SK-N-DZ (cell line): ENCODE results near the genes CBY3 and MAML1.

GRCh38 chr5:177607256-177608263 lies 7.6 kb downstream of the B4GALT7 start:
RAMPAGE:
- cytosol, long total RNA: no peak
- nucleus, long total RNA: no peak

RAMPAGE:
- cytosol, long total RNA: no peak
- nucleus, long total RNA: no peak
Observed at GRCh38 chr5:177939183-177940129, 56.6 kb downstream of the PROP1 start.

GRCh38 chr5:178077922-178078852 lies 35.1 kb upstream of the N4BP3 start:
RAMPAGE:
- cytosol, long total RNA: no peak
- nucleus, long total RNA: no peak

RAMPAGE:
- cytosol, long total RNA: no peak
- nucleus, long total RNA: no peak
Observed at GRCh38 chr5:178090965-178091424, 22.3 kb upstream of the N4BP3 start.

DNA sequence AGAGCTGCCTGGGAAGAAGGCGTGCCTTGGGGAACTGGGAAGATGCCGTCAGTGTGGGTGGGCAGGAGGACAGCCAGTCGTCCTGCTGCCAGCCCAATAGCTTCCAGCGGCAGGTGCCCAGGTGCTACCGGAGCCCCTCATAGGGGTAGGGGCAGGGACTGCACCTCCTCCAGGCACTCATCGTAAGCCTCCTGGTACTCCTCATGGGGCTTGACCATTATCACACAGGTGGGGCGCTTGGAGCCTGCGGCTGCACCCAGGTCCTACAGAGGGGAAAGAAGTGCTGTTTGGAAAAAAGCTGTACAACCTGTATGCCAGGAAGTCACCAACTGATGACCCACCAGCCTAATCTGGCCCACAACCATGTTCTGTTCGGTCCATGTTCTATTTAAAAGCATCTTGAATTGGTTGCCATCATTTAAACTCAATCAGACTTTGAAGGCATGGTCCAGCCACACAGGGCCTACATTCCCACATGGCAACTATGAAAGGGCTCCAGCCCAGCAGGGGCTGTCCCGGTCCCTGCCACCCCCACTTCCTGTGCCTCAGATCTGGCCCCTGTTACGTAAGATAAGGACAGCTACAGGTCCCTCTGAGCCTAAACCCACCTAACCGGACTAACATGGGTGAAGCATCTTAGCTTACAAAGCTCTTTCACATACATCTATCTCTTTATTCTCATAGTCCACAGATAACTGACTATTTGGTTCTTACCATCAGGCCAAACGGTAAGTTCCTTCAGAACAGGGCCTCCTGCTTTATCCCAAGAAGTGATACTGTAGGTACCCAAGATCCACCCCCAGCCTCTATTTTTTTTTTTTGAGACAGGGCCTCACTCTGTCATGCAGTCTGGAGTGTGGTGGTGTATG lies 3.9 kb downstream of the NHP2 start:
RAMPAGE:
- cytosol, long total RNA: no peak
- nucleus, long total RNA: no peak

RAMPAGE:
- cytosol, long total RNA: no peak
- nucleus, long total RNA: no peak
Observed at GRCh38 chr5:178179796-178180548, 7.2 kb downstream of the GMCL2 start.

RAMPAGE:
- cytosol, long total RNA: no peak
- nucleus, long total RNA: no peak
Observed at GRCh38 chr5:178212780-178213643, 8.7 kb downstream of the HNRNPAB start.

DNA sequence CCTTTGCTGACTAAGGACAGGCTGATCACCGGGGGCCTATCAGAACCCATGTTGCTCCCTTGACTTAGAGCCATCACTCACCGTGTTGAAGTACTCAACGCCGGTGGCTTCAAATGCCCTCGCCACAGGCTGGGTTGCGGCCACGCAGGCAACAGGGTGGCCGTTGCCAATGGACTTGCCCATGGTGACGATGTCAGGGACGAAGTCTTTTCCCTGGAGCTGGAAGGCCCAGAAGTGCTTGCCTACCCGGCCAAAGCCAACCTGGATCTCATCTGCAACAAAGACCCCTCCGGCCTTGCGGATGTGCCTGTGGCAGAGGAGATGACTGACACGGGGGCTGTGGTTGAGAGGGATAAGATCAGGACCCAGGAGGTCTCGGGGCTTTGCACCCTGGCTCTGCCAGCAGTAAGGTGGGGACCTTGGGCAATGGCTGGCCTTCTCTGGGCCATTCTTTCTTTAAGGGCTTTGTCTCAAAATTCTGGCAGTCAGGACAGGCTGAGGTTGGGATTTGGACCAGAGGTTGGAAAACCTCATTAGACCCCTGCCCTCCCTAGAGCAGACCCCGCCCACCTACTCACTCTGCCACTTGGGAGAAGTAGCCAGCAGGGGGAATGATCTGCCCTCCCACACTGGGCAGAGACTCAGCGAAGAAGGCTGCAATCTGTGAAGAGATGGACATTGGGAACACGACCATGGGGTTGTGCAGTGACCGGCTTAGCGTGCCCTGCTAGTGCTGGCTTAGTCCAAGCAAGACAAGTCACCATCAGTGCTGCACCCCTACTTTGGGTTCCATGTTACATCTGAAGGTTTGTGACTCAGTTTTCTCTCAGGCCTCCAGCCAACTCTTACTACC lies 10.1 kb downstream of the PHYKPL start:
RAMPAGE:
- cytosol, long total RNA: no peak
- nucleus, long total RNA: no peak

GRCh38 chr5:178453187-178453801 lies 136.9 kb downstream of the COL23A1 start:
RAMPAGE:
- cytosol, long total RNA: no peak
- nucleus, long total RNA: no peak

RAMPAGE:
- cytosol, long total RNA: no peak
- nucleus, long total RNA: no peak
Observed at GRCh38 chr5:178542396-178542973, 47.7 kb downstream of the COL23A1 start.

DNA sequence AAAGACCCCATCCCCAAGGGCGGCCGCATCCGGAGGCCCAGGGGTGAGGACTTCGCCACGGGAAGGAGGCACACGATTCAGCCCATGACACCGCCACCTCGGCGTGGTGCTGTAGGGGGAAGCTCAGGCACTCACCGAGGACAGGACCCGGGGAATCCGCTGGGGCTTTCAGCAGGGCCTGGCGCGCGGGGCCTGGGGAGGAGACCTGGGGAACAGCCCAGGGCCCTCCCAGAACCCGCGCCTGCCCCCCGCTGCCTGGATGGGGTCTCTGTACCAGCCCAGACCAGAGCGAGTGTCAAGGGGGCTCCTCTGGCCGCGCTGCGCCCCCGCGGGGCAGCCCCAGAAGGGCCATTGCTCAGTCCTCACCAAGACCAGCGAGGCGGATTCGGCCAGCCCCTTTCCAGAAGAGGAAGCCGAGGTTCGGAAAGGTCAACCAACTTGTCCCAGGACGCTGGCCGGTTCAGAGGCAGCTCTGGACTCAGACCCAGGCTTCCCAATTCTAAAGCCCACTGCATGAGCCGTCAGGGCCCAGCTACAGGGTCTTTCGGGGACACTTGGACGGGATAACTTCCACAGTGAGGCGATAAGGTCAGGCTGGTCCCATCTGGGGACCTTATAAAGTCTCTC lies 12.7 kb downstream of the COL23A1 start:
RAMPAGE:
- cytosol, long total RNA: no peak
- nucleus, long total RNA: no peak

GRCh38 chr5:178832954-178833325 lies 26.8 kb upstream of the ZNF354B start:
RAMPAGE:
- cytosol, long total RNA: no peak
- nucleus, long total RNA: no peak

RAMPAGE:
- cytosol, long total RNA: no peak
- nucleus, long total RNA: no peak
Observed at GRCh38 chr5:179343385-179344603, 1.5 kb downstream of the ADAMTS2 start.

DNA sequence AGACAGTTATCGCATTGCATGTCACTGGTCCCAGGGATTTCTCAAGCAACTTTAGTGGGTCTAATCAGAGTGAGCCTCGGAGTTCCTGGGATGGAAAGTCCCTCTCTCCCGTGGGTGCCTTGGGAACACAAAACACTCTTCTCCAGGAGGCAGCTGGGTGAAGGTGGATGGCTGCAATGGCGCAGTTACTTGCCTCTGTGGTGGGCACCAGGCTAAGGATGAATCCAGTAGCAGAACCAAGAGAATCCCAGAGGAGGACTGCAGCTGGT lies 33.9 kb upstream of the ADAMTS2 start:
RAMPAGE:
- cytosol, long total RNA: no peak
- nucleus, long total RNA: no peak

DNA sequence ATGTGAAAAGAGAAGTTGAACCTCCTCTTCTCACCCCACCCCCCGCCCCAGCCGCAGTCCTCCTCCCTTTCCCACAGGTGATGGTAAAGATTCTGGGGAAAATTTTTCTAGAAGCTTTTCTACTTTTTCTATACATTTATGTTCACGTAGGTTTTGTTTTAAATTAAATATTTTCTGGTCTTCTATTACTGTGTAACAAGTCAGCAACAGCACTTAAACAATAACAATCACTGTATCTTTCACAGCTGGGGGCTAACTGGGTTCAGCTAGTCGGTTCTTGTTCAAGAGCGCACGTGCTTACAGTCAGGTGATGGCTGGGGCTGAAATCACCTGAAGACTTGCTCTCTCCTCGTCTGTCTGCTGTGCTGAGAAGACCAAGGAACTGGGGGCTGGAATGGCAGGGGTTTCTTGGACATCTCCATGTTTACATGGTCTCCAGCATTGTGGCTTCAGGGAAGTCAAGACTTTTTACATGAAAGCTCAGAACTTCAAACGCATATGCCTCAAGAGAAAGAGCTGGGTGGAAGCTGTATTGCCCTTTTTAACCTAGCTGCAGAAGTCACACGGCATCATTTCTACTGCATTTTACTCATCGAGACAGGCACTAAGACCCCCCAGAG lies 24.8 kb downstream of the RUFY1 start:
RAMPAGE:
- cytosol, long total RNA: no peak
- nucleus, long total RNA: no peak

GRCh38 chr5:179634027-179634671 lies 10.7 kb upstream of the HNRNPH1 start:
RAMPAGE:
- cytosol, long total RNA: no peak
- nucleus, long total RNA: no peak

DNA sequence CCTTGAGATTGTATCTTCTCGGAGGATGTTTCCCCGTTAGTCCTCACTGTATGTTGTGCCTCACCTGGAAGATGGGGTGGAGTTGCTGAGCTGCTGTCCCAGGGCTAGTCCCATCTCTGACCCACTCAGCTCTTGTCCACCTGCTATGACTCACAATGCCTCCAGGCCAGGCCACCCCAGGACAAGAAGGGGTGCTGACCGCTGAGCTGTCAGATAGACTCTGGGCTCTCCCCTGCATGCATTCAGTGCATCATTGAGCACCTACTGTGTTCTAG lies at the start of gene CBY3:
TSS of gene CBY3 (minus strand) at position 106 of the 275 bp plus-strand sequence.
RAMPAGE:
- cytosol, long total RNA: no peak
- nucleus, long total RNA: no peak

GRCh38 chr5:179731899-179732957 lies at the start of gene MAML1:
Gene MAML1 (plus strand): TSS chr5:179732822.
RAMPAGE:
- cytosol, long total RNA: no peak
- nucleus, long total RNA: no peak

DNA sequence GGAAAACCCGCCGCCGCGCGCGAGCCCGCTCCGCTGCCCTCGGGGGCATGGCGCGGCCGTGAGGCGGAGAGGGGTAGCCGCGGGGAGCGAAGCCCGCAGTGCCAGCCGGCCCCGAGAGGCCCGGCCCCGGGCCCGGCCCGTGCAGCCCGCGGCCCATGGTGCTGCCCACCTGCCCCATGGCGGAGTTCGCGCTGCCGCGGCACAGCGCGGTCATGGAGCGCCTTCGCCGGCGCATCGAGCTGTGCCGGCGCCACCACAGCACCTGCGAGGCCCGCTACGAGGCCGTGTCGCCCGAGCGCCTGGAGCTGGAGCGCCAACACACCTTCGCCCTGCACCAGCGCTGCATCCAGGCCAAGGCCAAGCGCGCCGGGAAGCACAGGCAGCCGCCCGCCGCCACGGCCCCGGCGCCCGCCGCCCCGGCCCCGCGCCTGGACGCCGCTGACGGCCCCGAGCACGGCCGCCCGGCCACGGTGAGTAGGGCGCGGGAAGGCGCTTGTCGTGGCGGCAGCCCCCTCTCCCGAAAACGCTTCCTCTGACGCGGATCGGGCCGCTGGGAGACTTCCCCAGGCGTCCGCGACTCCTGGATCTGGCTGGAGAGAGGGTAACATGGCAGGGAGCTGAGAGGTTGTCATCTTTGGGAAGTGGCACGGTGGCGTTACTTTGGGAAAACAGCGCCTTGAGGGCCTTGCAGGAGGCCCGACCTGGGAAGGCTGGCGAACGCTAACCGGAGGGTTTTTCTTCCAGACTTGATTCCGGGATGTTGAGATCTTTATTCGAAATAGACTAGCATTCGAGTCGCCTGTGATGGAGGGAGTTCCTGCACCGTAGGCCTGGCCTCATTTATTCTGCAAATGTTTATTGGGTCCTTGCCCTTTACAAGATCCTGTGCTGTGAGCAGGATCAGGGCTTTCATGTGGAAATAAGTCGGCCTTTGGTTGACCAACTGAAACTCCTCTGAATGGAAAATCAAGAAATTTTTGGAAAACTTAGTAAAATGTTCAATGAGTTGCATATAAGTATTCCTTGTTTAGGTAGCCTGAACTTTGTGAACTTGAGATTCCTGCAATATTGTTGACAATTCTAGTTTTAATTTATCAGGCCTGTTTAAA lies 690 bp downstream of the MAML1 start:
RAMPAGE:
- cytosol, long total RNA: no peak
- nucleus, long total RNA: no peak

GRCh38 chr5:179766273-179767129 lies 27.3 kb upstream of the LTC4S start:
RAMPAGE:
- cytosol, long total RNA: no peak
- nucleus, long total RNA: no peak